Breast (tissue), 4 donors: Measurements from ENCODE around the gene TACR3.

- PRO-cap, 3 experiments, result no peak in any of the 3 experiments
- RRBS, result no CpG with 5 or more reads among the region's 8 CpGs
These were observed 361.1 kb downstream of the PPP3CA start for GRCh38 chr4:100986075-100986690.

DNA sequence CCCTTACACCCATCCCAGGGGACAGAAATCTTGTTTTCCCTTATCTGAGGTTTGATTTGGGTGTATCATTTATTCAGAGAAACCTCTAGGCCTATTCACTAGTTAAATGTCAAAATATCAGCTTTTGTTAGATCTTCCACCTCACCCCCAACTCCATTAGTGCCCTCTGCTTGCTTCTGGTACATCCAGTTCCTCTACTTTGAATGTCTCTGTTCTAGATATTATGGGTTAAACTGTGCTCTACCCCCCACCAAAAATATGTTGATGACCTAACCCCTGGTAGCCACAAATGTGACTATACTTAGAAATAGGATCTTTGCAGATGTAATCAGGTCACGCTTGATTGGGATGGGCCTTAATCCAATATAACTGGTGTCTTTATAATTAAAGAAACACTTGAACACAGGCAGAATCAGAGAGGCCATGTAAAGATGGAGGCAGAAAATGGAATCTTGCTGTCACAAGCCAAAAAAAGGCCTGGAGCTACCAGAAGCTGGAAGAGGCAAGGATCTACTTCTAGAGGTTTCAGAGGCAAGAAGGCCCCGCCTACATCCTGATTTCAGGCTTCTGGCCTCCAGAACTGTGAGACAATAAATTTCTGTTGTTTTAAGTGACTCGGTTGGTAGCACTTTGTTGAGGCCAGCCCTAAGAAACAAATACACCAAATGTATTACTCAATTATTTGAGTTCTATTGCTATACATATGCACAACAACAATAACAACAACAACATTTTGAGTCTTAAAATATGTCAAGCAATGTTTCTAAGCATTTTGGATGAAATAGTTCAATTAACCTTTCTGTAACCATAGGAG is 220.1 kb downstream of the PPP3CA start:
- PRO-cap, 3 experiments, result no peak in any of the 3 experiments
- RRBS, result no CpG with 5 or more reads among the region's 3 CpGs

- PRO-cap, 3 experiments, result no peak in any of the 3 experiments
- RRBS, result no CpG with 5 or more reads among the region's 3 CpGs
These were observed 67.9 kb downstream of the PPP3CA start for GRCh38 chr4:101279412-101279914.

DNA sequence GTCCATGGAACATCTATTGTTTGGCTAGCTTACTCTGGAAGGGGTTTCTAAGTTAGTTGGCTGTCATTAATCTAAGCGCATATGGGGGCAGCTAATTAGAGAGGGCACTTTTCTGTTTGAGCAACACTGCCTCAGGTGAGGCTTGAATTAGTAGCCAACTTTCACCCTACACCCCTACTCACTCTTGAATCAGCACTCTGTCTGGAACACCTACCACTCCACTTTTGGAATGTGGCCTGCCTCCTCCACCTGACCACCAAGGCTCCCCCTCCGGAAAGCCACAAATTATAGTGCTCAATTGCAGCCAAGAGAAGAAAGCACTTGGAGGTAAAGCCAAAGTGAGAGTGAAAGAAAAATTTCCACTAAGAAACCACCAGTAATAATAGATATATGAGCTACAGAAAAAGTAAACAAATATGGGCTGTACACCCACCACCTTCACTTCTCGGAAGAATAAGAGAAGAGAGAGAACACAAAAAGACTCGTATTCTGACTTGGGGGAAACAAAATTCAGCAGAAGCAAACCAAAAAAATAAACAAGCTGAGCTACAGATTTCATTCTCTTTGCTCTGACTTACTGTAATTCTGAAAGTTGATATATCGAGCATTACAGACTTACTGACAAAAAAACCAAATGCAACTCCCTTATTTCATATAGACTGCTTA is 41.1 kb downstream of the PPP3CA start:
- PRO-cap, 3 experiments, result peak in 1 of 3 experiments; most common plus-strand start position 297 of the sequence (in 1)
- RRBS, result no CpG with 5 or more reads among the region's 5 CpGs

GRCh38 chr4:101337749-101337948 is 9.7 kb downstream of the PPP3CA start:
- PRO-cap, 3 experiments, result no peak in any of the 3 experiments
- RRBS, result no CpG with 5 or more reads among the region's 3 CpGs

- PRO-cap, 3 experiments, result no peak in any of the 3 experiments
- RRBS, result no CpG with 5 or more reads among the region's 25 CpGs
These were observed 945 bp downstream of the PPP3CA start for GRCh38 chr4:101346456-101346705.

GRCh38 chr4:101806704-101807264 is 16.3 kb downstream of the BANK1 start:
- PRO-cap, 3 experiments, result no peak in any of the 3 experiments
- RRBS, result no CpG with 5 or more reads among the region's 1 CpG

DNA sequence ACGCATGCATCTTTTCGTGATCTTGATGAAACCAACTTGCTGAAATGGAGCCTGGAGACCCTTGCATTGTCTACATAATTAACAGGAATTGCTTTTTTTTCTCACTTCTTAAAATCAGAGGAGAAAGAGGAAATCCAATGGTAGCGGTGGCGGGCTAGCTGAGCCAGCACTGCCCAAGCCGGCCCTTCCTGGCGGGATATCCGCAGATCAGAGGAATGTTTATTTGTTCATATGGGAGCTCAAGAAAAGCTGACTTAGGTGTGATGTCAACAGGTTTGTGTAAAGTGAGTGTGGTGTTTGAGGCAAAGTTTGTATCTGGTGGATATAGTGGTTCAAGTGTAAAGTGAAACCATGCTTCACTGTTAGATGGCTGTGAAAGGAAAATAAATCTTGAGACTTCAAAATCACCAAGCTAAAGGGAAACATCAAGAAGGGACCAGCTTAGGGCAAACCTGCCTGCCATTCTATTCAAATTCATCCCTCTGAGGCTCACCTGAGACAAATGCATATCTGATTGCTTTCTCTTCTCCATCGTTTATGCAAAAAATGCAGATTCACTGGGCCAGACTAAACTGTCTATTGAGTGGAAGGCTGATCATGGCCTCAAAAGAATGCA is 561 bp upstream of the SLC39A8 start:
- PRO-cap, 3 experiments, result no peak in any of the 3 experiments
- RRBS, result no CpG with 5 or more reads among the region's 8 CpGs

GRCh38 chr4:102352833-102353244 is 7.6 kb upstream of the SLC39A8 start:
- PRO-cap, 3 experiments, result no peak in any of the 3 experiments
- RRBS, result no CpG with 5 or more reads among the region's 4 CpGs

- PRO-cap, 3 experiments, result no peak in any of the 3 experiments
- RRBS, result no CpG with 5 or more reads among the region's 4 CpGs
These were observed 57.6 kb downstream of the NFKB1 start for GRCh38 chr4:102558378-102559604.

DNA sequence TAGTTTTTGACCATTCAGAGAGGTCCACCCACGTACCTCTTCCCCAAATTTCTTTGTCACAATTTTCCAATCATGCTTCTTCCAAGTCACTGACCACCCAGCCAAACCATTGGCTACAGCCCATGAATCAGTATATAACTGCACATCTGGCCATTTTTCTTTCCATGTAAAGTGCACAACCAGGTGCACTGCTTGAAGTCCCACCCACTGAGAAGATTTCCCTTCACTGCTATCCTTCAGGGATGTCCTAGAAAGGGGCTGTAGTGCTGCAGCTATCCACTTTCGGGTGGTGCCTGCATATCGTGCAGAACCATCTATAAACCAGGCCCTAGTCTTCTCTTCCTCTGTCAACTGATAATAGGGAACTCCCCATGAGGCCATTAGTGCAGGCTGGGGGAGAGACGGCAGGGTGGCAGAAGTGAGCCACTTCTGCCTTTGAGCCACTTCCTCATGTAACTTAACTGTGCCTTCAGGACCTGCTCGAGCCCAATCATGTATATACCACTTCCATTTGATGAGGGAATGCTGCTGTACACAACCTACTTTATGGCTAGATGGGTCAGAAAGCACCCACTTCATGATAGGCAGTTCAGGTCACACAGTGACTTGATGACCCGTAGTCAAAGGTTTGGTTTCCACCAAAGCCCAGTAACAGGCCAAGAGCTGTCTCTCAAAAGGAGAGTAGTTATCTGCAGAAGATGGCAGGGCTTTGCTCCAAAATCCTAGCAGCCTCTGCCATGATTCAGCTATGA is 17.4 kb downstream of the MANBA start:
- PRO-cap, 3 experiments, result no peak in any of the 3 experiments
- RRBS, result no CpG with 5 or more reads among the region's 6 CpGs

GRCh38 chr4:102805446-102806246 is 21.7 kb downstream of the UBE2D3 start:
- PRO-cap, 3 experiments, result no peak in any of the 3 experiments
- RRBS, result no CpG with 5 or more reads among the region's 6 CpGs

DNA sequence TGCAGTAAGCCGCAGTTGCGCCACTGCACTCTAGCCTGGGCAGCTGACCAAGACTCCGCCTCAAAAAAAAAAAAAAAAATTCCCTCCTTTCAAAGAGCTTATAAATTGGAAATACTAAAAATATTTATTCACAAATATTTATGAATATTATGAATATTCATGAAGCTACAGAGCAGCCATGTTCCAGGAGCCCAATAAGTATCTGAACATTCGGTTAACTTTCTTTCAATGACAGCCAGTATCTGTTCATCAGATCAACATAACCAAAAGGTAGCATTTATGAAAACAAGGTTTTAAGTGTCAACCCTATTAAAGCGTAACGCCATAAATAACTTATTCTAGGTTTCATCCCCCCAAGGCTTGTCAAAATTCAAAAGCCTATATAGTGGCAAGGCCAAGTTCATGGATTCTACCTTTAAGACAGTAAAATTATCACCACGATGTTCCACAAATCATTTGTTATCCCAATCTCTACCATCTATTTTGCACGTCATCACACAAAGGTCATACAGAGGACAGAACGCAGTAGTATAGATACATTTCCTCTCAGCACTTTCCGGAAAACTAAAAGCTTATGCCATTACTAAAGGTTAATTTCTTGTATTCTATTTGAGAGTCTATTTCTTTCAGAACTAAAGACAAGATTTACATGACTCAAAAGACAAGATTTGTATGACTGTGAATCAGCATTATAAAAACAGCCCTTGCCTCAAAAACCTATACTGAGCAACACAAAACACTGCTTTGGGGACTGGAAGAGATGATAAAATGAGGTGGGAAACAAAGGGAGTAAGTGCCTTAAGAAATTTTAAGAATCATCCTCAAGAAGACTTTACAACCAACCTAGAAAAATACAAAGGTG is 7.9 kb downstream of the UBE2D3 start:
- PRO-cap, 3 experiments, result no peak in any of the 3 experiments
- RRBS, result no CpG with 5 or more reads among the region's 10 CpGs

DNA sequence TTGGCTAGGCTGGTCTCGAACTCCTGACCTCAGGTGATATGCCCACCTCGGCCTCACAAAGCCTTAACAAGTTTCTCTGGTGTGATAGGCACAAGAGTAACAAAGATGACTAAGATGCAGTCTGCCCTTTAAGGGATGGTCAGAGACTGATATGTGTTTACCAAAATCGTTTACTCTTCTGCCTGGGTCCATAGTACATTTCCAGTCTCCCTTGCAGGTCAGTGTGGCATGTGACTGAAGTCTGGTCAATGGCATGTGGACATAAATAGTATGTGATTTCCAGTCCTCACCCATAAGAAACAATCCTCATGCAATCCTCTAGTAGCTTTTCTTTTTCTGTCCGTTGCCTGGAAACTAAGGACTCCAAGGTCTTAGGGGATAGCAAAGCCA is 1.2 kb downstream of the SLC9B2 start:
- PRO-cap, 3 experiments, result no peak in any of the 3 experiments
- RRBS, result no CpG with 5 or more reads among the region's 4 CpGs

- PRO-cap, 3 experiments, result peak in 1 of 3 experiments; most common plus-strand start chr4:103076116 (in 1)
- RRBS, result 2% methylated on average over 12 of the region's 22 CpGs
These were observed 711 bp downstream of the SLC9B2 start for GRCh38 chr4:103075834-103076265.

DNA sequence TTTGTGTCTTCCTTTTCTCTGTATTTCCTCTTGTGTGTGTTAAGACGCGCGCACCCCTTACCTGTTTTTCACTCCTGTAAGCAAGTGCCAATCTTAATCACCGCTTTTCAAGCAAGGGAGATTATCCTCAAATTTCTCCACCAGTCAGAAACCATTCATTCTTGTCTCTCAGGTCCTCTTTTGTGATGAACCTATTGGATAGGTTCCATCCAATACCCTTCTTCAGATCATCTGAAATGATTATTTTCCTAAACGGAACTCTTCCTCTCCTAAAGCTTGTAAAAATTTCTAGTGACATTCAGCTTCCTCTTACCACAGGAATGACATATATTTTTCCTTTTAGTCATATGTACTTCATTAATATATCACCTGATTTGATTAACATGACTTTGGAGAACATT is 526 bp upstream of the SLC9B2 start:
- PRO-cap, 3 experiments, result no peak in any of the 3 experiments
- RRBS, result no CpG with 5 or more reads among the region's 5 CpGs

GRCh38 chr4:103097037-103097499 is 2.6 kb downstream of the BDH2 start:
- PRO-cap, 3 experiments, result no peak in any of the 3 experiments
- RRBS, result no CpG with 5 or more reads among the region's 3 CpGs

DNA sequence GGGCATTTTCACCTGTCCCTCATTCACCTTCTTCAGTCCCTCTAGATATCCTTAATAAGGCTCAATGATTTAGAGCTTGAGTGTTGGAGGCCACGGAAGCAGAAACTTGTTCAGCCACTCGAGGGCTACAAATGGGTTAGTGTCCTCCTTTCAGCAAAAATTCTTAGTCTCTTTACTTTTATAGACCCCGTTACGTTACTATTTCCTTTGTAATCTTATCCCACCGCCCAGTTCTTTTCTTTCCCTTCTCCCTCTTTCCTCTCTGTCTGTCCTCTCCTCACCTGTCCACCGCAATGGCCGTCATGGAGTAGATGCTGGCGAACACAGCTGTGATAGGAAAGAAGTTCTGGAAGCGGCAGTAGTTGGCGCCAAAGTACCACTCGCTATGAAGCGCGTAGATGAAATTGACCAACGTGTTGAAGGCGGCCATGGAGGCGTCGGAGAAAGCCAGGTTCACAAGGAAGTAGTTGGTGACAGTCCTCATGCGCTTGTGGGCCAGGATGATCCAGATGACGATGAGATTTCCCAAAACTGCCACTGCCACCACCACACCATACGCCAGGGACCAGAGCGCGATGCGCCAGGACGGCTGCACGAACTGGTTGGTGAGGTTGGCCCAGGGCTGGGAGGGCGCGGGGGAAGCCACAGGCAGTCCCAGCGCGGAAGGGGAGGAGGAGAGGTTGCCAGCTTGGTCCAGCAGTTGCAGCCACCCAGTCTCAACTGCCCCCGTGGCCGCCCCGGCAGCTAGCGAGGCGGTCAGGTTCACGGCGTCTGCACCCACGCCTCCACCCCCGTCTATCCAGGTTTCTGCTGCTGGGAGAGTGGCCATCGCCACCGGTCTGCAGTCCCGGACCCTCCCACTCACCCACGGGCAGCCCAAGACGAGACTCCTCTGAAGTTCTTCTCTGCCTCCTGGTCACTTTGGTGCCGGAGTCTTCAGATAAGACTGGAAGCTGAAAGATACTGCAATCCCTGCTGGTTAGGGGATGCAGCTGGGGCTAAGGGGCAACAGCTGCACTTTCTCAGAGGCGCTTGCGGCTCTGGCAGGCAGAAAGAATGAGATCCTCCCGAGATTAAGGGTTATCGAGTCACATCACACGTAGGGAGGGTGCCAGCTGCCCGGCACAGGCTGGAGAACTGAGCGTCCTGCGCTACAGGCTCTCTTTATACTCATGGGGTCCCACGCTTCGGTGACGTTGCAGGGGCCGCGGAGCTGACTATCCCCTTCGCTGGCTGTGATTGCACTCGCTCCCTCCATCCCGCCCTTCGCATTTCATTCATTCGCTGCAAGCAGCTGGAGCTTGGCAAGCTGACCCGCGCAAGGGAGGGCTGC is at the start of gene TACR3:
Gene TACR3 (minus strand): TSS at position 1,139 of the 1,333 bp plus-strand sequence.
- PRO-cap, 3 experiments, result no peak in any of the 3 experiments
- RRBS, result 2% methylated on average over 11 of the region's 64 CpGs

GRCh38 chr4:104418245-104418702 is 76.4 kb downstream of the CXXC4 start:
- PRO-cap, 3 experiments, result no peak in any of the 3 experiments
- RRBS, result no CpG with 5 or more reads among the region's 2 CpGs

DNA sequence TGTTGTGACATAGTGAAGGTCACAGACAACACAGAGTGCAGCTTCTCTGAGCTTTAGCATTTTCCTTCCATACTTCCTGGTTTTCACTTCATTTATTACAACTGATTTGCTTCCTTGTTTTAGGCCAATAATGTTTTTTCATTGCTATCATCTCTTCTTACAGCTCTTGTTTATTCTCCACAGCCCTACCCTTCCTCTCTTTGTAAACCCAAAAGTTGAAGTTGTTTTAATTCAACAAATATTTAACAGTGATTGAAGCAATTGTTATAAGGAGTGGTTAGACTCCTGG is 132.4 kb upstream of the TET2 start:
- PRO-cap, 3 experiments, result no peak in any of the 3 experiments